Paraaortic lymph node (tissue), 1 donor: ENCODE data around the gene B3GNT8.

GRCh38 chr19:41319177-41320276, 9.6 kb downstream of the CCDC97 start:
- PRO-cap: no peak

- PRO-cap: no peak
These were observed 835 bp downstream of the TGFB1 start for GRCh38 chr19:41352653-41353521.

DNA sequence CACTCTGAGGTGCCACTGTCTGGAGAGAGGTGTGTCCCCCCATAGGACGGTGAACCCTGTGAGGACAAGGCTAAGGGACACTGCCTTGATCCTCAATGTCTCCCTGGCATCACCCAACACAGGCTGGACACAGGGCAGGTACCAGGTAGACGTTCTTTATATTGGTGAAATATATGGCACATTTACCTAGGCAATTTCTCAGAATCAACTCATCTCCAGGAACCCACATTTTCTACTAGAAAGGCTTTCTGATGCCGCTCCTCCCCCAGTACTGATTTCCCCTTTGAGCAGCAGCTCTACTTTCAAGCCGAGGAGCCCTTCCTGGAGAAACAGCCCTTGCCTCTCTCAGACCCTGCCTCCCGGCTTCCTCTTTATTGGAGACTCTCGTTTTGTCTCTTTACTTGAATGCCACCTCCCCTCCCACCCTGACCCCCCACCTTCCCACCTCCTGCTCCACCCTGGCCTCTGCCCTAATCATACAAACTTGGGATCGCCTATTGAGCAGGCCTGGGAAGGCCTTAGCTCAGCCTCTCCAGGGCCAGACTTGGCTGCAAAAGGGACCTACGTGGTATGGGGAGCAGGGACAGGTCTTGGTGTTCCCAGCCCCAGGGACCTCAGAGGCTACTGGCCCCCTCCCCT, 3.6 kb upstream of the TGFB1 start:
- PRO-cap: no peak

- PRO-cap: bidirectional peak, plus-strand start at chr19:41427564, minus-strand start at chr19:41427369
These were observed at the start of gene B3GNT8 for GRCh38 chr19:41427257-41427638. Gene B3GNT8, minus strand, starts transcription at chr19:41427374.

DNA sequence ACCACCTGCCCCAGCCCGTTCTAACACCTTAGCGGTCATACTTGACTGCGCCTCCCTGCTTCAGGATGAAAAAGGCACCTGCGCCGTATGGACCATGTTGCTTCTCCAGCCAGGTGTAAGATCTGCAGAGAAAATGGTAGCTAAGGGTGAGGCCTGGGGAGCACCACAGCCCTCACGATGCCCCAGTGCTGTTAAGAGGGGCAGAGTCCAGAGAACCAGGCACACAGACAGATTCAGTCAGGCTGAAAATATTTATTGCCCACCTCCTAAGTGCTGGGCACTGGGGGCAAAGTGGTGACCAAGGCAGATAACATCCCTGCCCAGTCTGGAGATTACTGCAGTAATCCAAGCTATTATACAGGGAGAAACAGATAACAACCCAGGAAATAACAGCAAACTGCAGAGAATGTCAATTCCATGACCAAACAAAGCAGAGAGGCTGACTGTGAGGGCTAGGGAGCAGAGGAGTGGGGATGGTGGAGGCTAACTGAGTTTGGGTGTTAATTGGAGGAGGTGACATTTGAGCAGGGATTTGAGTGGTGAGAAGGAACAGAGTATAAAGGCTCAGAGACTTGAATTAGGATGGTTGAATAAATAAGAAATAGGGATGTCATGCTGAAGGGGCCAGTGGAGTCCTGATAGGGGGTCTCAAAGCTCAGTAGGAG, 3.2 kb downstream of the DMAC2 start:
- PRO-cap: no peak

DNA sequence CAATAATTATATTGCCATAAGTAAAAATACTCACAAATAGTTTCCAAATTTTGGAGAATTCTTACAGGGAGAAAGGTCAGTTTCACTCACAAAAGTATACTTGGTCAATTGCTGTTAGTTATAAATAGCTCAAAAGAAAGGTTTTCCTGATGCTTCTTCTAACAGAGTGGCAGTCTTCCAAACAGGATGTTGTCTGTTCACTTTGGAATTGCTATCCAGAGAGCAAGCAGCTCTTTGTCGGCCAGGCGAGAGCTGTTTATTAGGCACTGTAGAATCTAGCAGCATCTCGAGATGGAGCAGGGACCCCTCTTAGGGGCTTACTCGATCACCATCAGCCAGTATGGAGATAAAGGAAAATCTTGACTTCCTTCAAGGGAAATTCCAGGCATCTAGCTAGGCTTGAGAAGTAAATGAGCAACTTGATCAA, 13.6 kb downstream of the ERICH4 start:
- PRO-cap: no peak

DNA sequence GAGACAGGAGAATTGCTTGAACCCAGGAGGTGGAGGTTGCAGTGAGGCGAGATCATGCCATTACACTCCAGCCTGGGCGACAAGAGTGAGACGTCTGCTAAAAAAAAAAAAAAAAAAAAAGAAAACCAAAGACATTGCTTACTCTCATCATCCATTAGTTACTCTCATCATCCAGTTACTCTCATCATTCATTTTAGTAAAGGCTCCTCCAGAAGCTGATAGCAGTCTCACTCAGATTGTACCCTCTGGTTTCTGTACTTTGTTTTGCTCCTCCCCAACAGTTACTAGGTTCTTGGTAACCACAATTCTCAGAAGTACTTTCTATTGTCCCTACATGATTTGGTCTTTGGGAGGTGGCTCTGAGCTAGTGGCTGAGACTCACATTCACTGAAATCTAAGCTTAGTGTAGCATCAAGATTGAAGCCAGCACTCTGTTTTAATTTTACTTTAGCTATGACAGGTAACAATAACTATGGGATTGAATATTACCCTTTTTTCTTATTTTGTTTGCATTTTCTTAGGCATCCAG, 14.3 kb downstream of the ERICH4 start:
- PRO-cap: no peak

GRCh38 chr19:41545521-41545972, 30.4 kb upstream of the CEACAM21 start:
- PRO-cap: unidirectional peak, plus-strand start at chr19:41545794

DNA sequence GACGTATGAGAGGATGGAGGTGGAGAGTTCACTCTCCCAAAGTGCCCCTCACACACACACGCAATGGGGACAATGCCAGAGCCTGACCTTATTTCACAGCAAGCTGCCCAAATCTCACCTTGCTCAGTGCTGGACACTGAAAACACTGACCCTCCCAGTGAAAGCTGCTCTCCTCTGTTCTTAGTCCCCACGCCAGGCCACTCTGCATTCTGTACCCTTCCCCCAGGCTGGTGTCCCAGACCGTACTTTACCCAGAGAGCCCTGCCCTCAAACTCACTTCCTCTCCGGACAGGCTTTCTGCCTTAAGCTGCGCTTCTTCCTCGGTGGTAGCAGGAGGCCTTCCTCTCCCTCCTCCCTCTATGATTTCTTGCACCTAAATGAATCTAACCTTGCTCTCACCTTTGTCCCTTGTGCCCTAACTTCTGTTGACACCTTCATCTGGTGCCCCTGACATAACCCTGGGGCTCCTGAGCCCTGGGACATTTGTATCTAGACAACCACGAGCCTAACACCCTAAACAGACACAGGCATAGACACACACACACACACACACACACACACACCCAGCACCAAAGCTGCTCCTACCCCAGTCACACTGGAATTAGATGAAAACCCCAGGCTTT, 29.6 kb upstream of the CEACAM21 start:
- PRO-cap: unidirectional peak, minus-strand start at position 275 of the sequence

- PRO-cap: unidirectional peak, minus-strand start at chr19:41551936
These were observed 24.2 kb upstream of the CEACAM21 start for GRCh38 chr19:41551678-41552275.

- PRO-cap: no peak
These were observed 20.3 kb upstream of the CEACAM21 start for GRCh38 chr19:41555620-41556123.

DNA sequence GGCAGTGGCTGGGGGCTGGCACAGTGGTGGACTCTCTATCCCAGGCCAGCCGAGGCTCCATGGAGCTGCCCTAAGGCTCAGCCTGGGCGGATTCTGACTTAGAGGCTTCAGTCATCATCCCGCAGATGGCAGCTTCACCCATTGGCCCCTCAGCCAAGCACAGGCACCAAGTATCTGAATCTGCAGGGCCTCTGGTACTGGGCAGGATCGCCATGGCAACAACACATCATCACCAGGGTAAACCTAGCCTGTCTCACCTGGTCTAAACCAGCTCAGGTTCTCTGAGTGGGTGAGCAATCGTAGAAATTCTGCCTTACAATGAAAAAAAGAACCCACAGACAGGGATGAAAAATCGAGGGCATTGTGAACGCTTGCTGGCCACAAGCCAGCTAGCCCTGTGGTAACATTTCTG, 12.1 kb upstream of the CEACAM21 start:
- PRO-cap: no peak

DNA sequence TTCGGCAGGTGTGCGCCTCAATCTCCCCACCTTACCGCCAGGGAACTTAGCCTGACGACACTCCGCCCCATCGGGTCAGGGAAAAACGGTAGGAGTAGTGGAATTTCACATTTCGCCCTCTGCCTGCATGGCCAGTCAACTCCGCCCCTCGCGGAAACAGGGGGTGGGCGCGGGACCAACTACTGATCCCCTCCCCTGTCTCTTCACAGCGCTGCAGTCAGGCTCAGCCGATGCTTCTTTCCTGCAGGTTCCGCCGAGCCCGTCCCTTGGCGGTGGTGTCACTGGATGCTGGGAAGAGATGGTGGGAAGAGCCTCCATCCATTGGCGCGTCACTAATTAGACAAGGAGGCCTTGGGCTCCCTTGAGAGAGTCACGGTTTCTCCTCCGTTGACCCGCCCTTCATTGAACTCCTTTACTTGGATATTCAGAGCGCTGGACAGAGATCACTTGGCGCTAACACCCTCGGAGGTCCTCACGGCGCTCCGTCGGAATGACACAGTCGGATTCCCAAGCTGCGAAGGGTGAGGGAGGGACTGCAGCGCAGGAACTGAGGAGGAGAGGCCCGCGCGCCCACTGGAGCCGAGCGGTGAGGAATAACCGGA, 11.4 kb upstream of the CEACAM21 start:
- PRO-cap: no peak

- PRO-cap: no peak
These were observed 19.1 kb downstream of the CEACAM6 start for GRCh38 chr19:41774131-41775060.

DNA sequence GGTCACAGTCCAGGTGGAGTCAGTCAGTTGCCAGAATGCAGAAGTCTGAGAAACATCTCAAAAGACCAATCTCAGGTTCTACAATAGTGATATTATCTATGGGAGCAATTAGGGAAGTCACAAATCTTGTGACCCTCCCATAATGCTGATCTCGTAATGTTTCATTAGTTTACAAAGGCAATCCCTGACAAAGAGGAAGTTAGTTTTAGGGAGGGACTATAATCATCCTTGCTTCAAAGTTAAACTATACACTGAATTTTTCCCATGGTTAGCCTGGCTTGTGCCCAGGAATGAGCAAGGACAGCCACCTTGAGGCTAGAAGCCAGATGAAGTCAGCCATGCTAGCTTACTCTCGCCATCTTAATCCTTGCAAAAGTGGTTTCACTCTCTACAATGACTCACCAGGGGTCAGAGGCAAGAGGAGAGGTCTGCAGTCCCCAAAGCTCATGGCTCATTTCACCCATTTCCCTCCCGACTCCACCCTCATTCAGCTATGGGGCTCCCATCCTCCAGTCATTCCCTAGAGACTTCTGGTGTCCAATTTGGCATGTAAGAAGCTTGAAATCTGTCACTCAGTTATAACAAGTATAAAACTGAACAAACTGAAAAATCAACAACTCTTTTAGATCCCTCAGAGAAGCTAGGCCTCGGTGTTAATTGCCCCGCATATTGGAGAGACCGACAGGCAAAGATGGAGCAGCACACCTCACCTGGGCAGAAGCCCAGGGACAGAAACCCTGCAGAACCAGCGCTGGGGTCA, 5.5 kb downstream of the CEACAM3 start:
- PRO-cap: no peak

DNA sequence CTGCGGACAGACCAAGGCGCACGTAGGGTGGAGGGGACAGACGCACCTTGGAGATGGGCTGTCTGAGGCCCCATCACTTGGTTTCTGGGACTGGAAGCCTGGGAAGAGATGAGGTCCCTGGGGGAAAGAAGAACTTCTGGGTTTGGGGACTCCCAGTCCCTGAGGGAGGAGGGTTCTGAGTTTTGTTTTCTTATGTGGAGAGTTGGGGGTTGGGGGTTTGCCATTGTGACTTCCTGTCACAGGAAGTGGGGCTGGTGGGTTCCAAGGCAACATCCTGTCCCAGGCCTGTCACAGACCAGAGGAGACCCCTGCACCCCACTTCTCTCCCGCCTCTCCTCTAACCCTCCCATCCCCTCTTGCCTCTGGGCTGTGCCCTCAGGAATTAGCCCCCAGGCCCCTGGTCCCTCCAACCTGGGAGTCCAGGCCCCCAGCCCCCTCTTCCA, 4.4 kb downstream of the ARHGEF1 start:
- PRO-cap: bidirectional peak, plus-strand start at position 291 of the sequence, minus-strand start at position 138 of the sequence

GRCh38 chr19:41939843-41941073, 12.0 kb upstream of the ERFL start:
- PRO-cap: bidirectional peak, plus-strand start at chr19:41940317, minus-strand start at chr19:41940199

GRCh38 chr19:41965990-41966630, 7.0 kb upstream of the RABAC1 start:
- PRO-cap: no peak

GRCh38 chr19:41995967-41996893, 2.2 kb upstream of the ATP1A3 start:
- PRO-cap: no peak

GRCh38 chr19:42074701-42075938, 846 bp upstream of the ZNF574 start:
- PRO-cap: bidirectional peak, plus-strand start at chr19:42076156, minus-strand start at chr19:42075842